Colonic mucosa (tissue), 1 donor: ENCODE data around the genes KIF20B and PPP1R3C.

DNA sequence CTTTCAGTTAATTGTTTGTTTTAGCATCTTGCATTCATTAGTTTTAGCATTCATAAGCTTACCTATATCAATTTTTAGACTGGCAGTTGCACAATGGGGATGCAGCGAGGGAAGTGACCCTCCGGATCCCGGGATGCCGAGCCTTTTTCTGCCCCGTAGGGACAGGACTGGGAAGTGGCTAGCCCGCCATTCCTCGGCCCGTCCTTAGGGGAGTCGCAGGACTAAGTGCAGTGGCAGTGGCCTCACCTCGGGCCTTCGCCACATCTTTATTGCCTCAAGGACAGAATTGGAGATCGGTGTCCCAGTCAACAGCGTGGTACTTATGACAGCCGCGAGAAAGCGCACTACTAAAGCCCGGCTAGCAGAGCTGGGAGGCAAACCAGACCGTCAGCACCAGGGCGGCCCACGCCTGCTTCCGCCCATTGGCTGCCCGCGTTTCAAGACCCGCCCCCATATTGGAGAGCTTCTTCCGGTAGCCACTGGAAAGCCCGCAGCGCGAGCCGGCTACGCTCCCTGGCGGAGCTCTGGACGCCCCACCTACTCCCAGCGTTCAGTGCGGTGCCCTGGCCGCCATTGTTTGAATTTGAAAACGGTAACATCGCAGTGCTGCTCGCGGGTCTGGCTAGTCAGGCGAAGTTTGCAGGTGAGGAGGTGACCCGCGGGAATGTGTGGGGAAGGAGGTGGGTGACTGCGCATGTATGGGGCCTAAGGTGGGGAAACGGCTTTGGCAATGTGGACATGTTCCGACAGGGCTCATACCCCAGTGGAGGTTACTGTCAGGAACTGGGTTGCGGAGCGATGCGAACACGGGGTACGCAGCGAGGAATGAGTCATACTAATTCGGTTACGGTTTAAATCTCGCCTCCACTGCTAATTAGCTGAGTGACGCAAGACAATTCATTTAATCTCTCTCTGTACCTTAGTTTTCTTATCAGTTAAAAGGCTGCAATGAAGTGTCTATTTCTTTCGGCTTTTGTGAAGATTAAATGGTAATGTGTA lies at the start of gene KIF20B:
KIF20B (plus strand) TSS at position 553 of the 999 bp plus-strand sequence.
- PRO-cap: bidirectional peak, plus-strand start at position 580 of the sequence, minus-strand start at position 358 of the sequence; unidirectional peak, minus-strand start at position 785 of the sequence

- PRO-cap: no peak
Observed at GRCh38 chr10:90911671-90911987, 9.3 kb downstream of the ANKRD1 start.

DNA sequence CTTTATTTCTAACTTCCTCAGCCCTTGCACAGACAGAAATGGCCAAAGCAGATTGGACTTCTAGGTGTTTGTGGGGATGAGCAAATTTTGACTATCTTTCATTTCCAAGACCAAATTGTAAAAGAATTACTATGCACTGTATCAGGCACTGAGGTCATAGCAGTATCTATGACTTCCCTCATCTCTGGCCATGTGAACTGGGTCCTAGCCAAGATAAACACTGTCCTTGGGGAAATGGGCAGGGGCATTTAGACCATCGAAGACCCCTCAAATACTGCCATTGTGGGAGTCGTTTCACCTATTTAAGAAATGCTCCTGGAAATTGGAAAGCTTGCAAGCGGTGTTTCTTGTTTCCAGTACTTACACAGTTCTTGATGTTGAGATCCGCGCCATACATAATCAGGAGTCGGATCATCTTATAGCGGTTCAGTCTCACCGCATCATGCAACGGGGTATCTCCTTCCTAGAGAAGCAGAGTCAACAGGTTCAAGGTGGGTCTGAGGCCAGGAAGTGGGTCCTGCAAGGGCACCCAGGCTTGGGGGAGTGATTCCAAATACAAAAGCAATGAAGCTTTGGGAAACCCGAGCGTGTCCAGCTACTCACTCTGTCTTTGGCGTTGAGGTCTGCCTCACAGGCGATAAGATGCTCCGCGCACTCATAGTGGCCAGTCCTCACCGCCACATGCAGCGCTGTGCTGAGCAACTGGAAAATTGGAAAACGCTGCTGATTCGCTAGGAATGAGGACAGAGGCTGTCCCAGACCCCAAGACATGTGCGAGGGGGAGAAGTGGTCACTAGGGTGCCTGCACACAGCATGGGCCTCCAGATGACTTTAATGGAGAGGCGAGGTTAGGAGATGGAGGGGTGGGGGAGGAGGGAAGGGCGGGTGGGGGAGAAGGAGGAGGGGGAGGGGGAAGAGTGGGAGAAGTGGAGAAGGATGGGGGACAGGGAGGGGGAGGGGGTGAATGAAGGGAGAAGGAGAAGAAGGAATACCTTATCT lies 5.4 kb downstream of the ANKRD1 start:
- PRO-cap: no peak

GRCh38 chr10:90918661-90919349 lies 2.1 kb downstream of the ANKRD1 start:
- PRO-cap: no peak

GRCh38 chr10:90960146-90961001 lies 39.5 kb upstream of the ANKRD1 start:
- PRO-cap: no peak

GRCh38 chr10:91223455-91223657 lies 2.9 kb downstream of the PCGF5 start:
- PRO-cap: unidirectional peak, minus-strand start at chr10:91223584

DNA sequence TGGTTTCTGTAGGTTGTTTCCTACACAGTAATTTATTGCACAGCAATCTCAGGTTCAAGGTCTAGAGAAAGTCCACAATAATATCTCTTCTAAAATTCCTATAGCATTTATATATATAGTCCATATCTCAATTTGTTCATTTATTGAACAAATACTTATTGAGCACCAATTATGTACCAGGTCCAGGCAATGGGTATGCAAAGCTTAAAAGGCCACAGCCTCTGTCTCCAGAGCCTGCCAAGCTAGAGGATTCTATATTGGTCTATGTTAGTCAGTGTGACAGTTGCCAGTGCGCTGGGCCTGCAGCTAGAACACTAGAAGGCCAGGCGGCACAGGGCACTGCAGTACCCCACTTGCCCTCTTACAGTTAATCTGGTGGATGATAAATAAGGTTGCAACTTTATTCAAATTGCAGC lies 68.9 kb downstream of the PPP1R3C start:
- PRO-cap: no peak

- PRO-cap: no peak
Observed at GRCh38 chr10:91598523-91598983, 34.3 kb downstream of the PPP1R3C start.

GRCh38 chr10:91604562-91605325 lies 28.1 kb downstream of the PPP1R3C start:
- PRO-cap: no peak

DNA sequence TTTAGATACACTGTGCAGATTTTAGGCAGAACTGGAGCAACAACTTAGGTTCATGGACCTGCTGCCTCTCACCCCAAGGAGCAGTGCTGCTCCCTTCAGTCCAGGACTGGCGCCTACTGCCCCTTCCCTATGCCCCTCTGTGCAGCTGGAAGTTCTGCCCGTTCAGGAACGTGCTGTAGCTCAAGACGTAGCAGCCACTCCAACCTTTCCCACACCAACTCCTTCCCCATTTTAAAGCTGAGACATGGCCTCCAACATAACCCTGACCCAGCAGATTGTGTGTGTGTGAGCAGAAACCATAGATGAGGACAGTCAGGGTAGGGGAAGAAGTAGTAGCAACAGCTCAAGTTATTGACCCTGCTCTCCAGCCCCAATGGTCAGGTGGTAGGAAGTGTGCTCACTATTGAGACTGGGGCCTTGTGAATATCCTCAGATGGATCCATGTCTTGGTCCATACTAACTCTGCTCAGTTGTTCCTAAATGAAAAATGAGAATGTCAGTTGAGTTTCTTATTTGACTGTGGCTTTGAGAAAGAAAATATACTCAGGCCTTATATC lies 4.9 kb downstream of the PPP1R3C start:
- PRO-cap: no peak

- PRO-cap: no peak
Observed at GRCh38 chr10:91631101-91631614, 1.7 kb downstream of the PPP1R3C start.

- PRO-cap: bidirectional peak, plus-strand start at chr10:91633266, minus-strand start at chr10:91633071
Observed at GRCh38 chr10:91632526-91633649, at the start of gene PPP1R3C. PPP1R3C (minus strand) TSS chr10:91633071.

DNA sequence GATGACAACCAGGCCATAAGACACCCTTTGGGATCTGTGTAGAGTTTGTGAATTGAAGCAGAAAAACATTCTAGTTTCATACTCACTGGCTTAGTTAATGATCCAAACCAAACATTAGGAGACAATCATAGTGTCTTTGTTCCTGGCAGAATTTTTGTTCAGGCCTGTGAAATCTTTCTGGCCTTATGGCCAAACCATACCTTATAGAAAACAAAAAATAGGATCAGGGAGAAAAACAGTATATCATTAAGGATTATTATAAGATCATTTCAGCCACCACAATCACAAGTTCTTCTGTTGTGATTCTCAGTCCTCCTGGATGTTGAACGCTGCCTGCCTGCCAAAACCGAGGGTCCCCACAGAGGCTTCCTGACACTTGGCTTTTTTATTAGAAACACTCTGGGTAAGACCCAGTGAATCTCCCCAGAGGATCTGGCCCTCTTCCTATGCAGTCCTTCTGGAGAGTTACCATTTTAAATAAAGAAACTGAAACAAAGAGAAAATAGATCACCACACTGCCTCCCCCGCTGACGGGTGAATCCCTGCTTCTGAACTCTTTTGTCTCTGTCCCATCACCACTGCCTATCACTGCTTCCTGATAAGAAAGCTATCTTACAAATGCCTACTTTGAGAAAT lies 79.3 kb upstream of the PPP1R3C start:
- PRO-cap: no peak

- PRO-cap: bidirectional peak, plus-strand start at chr10:91908499, minus-strand start at chr10:91908370; bidirectional peak, plus-strand start at chr10:91909062, minus-strand start at chr10:91908894
Observed at GRCh38 chr10:91908250-91909351, 685 bp downstream of the FGFBP3 start.

DNA sequence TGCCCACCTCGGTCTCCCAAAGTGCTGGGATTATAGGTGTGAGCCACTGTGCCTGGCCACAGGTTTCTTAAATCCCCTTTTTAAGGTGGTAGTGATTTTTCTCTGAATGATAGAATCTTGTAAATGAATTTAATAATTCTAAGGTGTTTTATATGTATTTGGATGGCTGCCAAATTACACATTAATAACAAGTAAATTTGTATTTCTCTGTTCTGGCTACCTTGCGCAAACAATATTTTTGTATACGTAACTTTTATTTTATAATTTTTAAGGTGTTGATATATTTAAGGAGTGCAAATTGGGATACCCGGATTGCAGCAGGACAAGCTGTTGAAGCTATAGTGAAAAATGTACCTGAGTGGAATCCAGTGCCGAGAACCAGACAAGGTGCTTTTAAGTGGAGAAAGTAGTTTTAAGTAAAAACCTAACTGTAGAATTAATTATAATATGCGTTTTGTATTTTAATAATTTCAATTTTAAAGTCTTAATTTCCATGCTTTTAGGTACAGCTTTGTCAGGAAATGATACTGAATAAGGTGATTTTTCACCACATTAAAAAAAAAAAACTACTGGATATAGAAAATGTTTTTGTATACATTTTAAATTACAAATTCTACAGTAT lies 16.2 kb downstream of the BTAF1 start:
- PRO-cap: no peak

- PRO-cap: no peak
Observed at GRCh38 chr10:92030411-92030959, 106.9 kb downstream of the BTAF1 start.

- PRO-cap: no peak
Observed at GRCh38 chr10:92109998-92110951, 180.6 kb downstream of the CPEB3 start.

GRCh38 chr10:92180474-92181183 lies 110.2 kb downstream of the CPEB3 start:
- PRO-cap: no peak

GRCh38 chr10:92192169-92192847 lies 98.6 kb downstream of the CPEB3 start:
- PRO-cap: no peak

DNA sequence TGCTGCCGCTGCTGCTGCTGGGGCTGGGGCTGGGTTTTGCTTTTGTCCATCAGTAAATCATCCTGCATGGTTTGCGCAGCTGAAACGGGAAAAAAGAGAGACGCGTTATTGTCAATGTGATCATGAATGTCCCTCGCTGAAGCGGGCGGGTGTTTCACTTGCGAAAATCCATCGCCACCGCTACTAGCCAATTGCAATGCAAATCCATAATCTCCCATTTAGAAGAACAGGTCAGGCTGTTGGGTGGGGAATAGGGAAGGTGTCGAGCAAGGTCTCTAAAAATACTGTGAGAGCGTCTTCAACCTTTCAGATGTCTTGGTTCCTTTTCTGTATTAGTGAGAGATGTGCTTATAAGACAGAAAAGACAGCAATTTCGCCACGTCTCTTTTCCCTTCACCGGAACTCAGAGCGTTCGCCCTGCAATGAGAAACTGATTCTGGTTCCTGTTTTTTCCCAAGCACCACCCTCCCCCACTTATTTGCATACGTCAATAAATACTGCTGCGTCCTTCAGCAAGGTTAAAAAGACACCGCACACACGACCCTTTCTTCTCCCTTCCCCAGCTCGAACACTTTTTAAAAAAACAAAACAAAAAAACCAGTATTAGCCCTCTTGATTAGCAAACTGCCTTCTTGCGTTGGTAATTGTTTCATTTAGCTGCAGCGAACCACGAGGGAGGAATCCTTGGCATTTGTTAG lies 50.4 kb downstream of the CPEB3 start:
- PRO-cap: unidirectional peak, minus-strand start at position 124 of the sequence; bidirectional peak, plus-strand start at position 521 of the sequence, minus-strand start at position 424 of the sequence